Epithelial cell of prostate (primary cell): ENCODE measurements around a stretch of chr6.

- RRBS: no CpG with 5 or more reads among the region's 3 CpGs
Measured at GRCh38 chr6:10566987-10567830, 46.1 kb downstream of the GCNT2 start.

- RRBS: no CpG with 5 or more reads among the region's 9 CpGs
Measured at GRCh38 chr6:10751646-10752086, 4.1 kb downstream of the TMEM14B start.

GRCh38 chr6:10887419-10888026 is 671 bp downstream of the SYCP2L start:
- RRBS: no CpG with 5 or more reads among the region's 12 CpGs

DNA sequence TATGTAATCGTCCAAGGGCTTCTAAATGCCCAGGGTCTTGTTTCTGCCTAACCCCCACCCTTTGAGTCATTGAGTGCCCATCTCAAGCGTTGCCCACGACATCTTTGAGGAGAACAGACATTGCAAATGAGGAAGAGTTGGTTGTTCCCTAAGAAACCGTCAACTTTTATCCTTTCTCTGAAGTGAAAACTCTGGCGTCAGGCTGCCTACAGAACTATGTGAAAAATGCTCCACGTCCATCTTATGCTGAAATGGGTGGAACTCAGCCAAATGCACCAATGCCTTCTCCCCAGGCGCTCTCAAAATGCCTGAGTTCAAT is 37.6 kb downstream of the NEDD9 start:
- RRBS: no CpG with 5 or more reads among the region's 7 CpGs

GRCh38 chr6:11214204-11215370 is 17.9 kb downstream of the NEDD9 start:
- RRBS: no CpG with 5 or more reads among the region's 25 CpGs

GRCh38 chr6:11251381-11252372 is 19.2 kb upstream of the NEDD9 start:
- RRBS: no CpG with 5 or more reads among the region's 10 CpGs

- RRBS: no CpG with 5 or more reads among the region's 7 CpGs
Measured at GRCh38 chr6:11263118-11263843, 30.8 kb upstream of the NEDD9 start.

GRCh38 chr6:11296987-11297416 is 64.5 kb upstream of the NEDD9 start:
- RRBS: no CpG with 5 or more reads among the region's 4 CpGs

- RRBS: no CpG with 5 or more reads among the region's 4 CpGs
Measured at GRCh38 chr6:11398919-11399385, 138.6 kb upstream of the TMEM170B start.

DNA sequence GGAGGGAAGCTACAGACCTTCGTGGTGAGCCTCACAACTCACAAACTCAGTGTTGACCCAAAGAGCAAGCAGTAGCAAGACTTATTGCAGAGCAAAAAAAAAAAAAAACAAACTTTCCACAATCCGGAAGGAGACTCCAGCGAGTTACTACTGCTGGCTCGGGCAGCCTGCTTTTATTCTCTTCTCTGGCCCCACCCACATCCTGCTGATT is 135.7 kb upstream of the TMEM170B start:
- RRBS: no CpG with 5 or more reads among the region's 4 CpGs

DNA sequence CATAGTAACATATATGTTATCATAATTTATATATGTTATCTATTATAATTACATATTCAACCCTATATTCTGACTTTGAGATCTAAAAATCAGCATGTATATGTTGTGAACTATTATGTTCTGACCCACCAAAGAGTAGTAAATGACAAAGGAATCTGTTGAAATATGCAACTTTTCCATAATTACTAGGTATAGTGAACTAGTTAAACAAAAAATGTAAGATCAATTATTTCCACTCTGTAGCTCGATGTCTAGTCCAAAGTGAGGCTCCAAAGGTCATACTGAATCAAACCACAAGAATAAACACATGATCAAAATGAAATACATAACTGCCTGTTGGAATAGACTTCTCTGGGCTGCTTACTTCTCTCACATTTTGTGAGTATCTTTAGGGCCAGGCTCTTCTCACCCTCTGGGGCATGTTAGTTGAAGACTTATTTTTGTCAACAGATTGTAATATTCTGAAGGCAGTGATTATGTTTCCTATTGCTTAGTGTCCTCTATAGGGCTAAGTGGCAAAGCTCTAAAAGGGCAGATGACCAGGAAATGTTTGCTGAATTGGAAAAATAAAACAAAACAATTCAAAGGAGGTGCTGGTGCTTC is 103.7 kb upstream of the TMEM170B start:
- RRBS: no CpG with 5 or more reads among the region's 1 CpG

GRCh38 chr6:11438912-11439499 is 98.5 kb upstream of the TMEM170B start:
- RRBS: no CpG with 5 or more reads among the region's 2 CpGs

GRCh38 chr6:11650781-11651113 is 113.2 kb downstream of the TMEM170B start:
- RRBS: no CpG with 5 or more reads among the region's 1 CpG

DNA sequence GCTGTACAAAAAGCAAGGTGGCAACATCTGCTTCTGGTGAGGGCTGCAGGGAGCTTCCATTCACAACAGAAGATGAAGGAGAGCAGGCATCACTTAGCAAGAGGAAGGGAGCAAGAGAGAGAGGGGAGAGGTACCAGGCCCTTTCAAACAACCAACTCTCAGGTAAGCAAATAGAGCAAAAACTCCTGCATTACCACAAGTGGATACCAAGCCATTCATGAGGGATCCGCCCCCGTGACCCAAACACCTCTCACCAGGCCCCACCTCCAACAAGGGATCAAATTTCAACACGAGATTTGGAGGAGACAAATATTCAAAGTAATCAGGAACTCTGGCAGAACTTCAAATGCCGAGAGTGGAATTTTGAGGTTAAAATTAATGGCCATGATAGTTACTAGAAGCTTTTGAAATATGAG is 55.2 kb upstream of the ADTRP start:
- RRBS: no CpG with 5 or more reads among the region's 4 CpGs

DNA sequence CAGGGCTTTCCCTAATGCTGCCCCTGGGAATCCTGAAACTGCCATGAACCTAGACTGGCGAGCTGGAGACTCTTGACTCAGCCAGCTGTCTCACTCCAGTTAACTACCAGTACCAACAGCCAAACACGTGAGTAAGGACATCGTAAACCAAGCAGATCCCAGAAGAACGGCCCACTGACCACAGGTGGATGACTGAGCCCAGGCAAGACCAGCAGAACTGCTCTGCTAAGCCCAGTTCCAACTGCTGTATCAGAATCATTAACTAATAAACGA is 72.9 kb upstream of the ADTRP start:
- RRBS: no CpG with 5 or more reads among the region's 5 CpGs

DNA sequence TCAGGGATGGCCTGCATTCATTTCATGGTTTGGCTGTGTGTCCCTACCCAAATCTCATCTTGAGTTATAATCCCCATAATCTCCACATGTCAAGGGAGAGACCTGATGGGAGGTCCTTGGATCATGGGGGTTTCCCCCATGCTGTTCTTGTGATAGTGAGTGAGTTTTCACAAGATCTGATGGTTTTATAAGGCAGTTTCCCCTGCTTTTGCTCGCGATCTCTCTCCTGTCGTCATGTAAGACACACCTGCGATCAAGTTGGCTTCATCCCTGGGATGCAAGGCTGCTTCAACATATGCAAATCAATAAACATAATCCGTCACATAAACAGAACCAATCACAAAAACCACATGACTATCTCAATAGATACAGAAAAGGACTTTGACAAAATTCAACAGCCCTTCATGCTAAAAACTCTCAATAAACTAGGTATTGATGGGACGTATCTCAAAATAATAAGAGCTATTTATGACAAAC is 102.8 kb upstream of the ADTRP start:
- RRBS: no CpG with 5 or more reads among the region's 6 CpGs

GRCh38 chr6:11901001-11901640 is 111.0 kb upstream of the HIVEP1 start:
- RRBS: 56% methylated on average over 3 of the region's 11 CpGs

DNA sequence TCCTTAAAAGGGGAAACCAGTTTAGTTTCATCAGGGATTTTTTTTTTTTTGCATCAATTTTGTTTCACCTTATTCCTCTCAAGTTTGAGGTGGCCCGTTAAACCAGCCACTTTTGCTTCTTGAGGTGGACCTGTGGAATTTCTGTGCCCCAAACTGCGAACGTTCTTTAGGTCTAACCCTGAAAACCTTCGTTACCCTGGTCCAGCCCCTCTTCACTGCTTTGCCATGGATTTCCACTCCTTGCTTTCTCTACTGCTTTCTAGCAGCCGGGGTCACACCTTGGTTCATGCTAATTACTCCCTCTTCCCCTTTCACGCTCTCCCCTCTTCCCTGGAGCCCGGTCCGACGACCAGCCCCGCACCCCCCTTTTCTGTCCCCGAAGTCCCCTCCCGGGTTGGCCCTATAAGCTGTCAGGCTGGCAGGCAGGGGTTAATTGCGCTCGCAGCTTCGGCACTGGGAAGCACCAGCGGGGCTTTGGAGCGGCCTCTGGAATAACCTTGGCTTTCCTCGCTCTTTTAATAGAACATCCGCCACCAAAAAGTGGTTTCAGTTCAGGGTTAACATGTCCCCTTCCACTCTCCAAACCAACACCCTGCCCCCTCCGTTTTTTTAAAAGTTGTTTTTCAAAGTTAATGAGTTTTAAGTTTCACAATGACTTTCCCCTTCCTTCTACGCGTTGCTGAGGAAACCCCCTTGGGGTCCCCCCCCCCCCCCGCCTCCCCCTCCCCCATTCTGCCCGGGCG is 1.4 kb upstream of the HIVEP1 start:
- RRBS: 2% methylated on average over 8 of the region's 25 CpGs

DNA sequence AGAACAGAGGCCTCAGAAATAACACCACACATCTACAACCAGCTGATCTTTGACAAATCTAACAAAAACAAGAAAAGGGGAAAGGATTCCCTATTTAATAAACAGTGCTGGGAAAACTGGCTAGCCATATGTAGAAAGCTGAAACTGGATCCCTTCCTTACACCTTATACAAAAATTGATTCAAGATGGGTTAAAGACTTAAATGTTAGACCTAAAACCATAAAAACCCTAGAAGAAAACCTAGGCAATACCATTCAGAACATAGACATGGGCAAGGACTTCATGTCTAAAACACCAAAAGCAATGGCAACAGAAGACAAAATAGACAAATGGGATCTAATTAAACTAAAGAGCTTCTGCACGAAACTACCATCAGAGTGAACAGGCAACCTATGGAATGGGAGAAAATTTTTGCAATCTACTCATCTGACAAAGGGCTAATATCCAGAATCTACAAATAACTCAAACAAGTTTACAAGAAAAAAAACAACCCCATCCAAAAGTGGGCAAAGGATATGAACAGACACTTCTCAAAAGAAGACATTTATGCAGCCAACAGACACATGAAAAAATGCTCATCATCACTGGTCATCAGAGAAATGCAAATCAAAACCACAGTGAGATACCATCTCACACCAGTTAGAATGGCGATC is 132.2 kb downstream of the HIVEP1 start:
- RRBS: no CpG with 5 or more reads among the region's 2 CpGs

DNA sequence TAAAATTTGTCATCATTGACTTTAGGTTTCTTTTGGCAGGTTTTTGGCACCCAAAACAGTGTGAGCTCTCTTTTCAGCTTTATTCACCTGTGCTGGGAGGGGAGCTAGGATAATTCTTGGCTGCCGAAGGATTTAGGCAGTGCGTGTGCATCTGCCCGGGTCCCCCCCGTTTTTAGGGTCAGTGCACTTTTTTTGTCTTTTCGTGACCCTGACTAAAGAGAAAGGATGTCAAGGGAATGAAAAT is 1.0 kb downstream of the EDN1 start:
- RRBS: no CpG with 5 or more reads among the region's 5 CpGs